Left lobe of liver (tissue), 1 donor: Measurements from ENCODE around the gene CSNK2A3.

- PRO-cap: no peak
These were observed 72.5 kb upstream of the AMPD3 start for GRCh38 chr11:10382501-10383089.

DNA sequence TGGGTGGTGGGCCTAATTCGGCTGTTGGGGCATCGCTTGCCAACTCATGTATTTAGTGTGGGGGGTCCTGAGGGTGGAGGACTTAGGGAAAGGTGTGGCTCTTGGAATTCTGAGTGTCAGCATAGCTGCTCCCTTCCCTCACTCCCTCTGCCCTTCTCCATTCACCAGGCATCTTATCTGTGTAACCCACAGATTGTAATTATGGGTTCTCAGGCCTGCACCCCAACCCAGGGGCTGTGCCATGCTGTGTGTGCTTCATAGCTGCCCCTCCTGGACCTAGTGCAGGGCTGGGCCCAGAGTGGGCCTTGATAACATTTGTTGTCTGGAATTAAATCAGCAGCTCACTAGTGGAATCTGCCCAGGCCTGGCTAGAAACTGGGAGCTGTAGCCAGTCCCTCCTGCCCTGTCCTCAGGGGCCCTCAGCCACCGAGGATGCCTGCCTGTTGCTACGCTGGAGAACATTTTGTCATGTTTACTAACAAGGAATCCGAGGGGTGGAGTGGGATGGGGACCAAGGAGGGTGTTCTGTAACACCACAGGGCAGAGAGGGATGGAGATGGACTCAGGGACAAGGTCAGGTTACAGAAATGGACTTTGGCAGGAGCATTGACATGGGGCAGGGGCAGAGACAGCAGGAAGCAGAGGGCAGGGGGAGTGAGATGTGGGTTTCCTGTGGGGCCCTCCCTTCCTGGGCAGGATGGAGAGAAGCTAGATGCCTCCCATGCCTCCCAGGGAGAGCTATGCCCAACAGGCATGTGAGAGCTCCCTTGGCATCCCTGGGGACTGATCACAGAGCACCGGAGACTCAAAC lies 46.0 kb upstream of the AMPD3 start:
- PRO-cap: no peak

DNA sequence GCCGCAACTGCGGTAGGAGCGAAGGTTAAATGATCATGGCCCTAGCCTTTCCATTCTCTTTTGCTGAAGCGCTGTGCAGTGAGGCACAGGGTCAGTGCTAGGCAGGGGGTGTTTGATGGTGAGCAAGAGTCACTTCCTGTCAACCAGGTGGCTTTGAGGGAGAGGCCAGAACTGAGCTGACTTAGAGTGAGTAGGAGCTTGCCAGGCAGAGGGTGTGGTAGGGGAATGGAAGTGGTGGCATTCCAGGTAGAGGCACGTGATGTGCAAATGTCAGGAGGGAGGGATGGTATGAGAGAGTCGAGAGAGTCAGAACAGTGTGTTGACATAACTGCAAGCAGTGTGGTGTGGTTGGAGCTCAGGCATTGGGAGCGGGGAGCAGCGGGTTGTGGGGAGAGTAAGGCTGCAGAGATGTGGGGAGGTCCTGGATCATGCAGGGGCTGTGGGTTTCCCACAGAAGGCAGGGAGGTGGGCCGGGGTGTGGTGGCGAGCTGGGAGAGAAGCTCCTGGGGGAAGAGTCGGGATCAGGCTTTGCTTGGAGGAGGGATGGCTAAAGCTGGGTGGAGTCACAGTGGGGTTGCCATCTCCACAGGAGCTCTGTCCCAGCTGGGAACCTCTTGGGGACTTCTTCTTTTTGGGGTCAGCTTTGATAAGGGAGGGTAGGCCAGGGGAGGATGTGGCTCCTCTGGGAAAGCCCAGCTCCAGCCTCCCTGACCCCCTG lies 33.3 kb downstream of the AMPD3 start:
- PRO-cap: no peak

- PRO-cap: no peak
These were observed 41.1 kb downstream of the RNF141 start for GRCh38 chr11:10499750-10500416.

DNA sequence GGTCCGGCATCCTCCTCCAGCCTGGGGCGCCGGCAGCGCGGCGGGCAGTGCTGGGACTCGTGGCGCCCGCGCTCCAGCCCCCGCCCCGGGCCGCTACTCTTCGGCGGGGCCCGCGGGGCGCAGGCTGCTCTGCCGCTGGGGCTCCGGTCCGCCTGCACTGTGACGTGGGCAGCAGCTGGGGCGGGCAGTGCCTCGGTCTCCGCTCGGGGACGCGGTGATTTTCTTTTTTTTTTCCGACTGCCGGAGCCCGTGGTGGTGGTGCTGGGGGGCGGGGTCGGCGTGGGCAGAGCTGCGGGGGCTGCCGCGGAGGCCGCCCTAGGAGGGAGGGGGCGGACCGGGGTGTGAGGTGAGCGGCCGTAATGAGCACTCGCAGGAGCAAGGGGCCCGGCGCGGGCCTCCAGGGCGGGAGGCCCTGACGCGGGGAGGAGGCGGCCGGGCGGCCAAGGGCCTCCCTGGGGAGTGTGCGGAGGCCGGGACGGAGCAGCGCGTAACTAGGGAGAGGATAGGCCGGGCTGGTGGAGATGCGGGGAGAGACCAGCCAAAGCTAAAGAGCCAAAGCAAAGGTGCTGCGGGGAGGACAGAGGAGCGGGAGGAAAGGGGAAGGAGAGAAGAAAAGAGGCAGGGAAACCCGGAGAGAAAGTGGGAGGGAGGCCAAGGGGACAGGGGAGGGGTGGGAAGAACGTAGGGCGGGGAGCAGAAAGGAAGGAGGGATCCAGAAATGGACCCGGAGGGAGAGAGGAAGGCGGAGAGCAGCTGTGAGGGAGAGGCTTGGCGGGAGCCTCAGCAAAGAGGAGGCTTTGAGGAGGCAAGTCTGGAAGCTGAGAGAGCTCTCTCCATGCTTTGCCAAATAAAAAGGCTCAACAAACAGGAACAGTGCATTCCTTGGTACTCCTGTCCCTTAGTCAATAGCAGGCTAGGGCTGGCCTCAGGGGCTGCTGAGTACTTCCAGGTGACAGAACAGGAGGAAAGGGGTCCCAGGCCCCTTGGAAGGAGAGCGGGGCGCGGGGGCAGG lies 73.5 kb upstream of the ZBED5 start:
- PRO-cap: bidirectional peak, plus-strand start at position 378 of the sequence, minus-strand start at position 95 of the sequence; bidirectional peak, plus-strand start at position 715 of the sequence, minus-strand start at position 641 of the sequence

DNA sequence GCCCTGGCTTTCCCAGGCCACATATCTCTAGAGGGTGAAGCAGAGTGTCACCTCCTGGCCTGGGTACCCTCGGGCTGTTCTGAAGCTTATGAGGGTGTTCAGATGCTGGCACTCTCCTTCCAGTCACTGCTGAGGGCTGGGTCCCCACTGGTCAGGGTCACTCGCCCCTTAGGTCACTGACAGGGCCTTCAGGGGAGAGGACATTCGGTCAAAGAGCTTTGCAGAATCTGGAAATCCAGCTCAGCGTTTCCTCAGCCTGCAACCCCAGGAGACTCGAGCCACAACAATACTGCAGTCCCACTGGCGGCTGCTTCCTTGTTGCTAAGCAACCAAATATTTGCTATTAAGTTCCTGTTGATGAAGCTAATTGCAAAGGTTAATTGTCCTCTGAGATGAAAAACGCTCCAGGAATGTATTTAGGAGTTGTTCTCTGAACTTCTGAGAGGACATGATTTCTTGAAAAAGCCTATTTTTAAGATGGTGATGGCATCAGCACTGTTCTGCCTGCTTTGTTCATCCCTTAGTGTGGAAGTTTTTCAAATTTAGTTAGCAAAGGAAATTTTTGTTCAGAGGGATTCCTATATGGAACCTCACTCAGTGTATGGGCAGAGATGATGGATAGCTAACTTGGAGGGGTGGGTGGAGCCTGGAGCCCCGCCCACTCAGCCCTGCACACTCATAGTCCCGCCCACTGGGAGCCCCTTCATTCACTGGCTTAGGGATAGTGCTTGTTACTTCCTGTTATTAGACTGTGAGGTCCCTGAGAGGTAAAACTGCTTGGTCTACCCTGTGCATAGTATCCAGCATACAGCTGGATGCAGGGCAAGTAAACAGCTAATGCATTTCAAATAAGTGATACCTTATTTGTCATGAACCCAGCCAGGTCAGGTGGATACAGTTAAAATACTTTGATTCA lies 109.2 kb downstream of the CSNK2A3 start:
- PRO-cap: no peak

DNA sequence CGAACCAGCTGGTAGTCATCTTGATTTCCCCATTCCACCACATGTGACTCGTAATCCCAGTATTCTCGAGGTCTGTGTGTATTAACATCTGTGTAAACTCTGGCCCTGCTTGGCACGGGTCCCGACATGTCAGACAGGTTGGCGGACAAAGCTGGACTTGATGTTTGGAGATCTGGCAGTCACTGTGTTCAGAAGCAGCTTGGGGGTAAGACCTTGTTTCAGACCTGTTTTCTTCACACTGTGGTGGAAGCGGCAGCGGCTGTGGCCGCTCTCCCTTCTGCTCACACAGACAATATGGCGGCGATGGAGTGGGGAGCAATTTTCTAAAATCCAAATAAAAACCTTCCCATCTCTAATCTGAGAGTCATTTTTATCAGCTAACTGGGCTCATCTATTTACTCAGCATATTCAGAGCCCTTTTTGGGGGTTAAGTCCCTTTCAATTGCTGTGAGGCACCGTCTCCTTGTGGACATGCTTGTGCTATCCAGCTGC lies at the start of gene CSNK2A3:
TSS of gene CSNK2A3 (minus strand) at position 259 of the 492 bp plus-strand sequence.
- PRO-cap: no peak

- PRO-cap: no peak
These were observed 31.2 kb downstream of the DKK3 start for GRCh38 chr11:11977095-11977752.

DNA sequence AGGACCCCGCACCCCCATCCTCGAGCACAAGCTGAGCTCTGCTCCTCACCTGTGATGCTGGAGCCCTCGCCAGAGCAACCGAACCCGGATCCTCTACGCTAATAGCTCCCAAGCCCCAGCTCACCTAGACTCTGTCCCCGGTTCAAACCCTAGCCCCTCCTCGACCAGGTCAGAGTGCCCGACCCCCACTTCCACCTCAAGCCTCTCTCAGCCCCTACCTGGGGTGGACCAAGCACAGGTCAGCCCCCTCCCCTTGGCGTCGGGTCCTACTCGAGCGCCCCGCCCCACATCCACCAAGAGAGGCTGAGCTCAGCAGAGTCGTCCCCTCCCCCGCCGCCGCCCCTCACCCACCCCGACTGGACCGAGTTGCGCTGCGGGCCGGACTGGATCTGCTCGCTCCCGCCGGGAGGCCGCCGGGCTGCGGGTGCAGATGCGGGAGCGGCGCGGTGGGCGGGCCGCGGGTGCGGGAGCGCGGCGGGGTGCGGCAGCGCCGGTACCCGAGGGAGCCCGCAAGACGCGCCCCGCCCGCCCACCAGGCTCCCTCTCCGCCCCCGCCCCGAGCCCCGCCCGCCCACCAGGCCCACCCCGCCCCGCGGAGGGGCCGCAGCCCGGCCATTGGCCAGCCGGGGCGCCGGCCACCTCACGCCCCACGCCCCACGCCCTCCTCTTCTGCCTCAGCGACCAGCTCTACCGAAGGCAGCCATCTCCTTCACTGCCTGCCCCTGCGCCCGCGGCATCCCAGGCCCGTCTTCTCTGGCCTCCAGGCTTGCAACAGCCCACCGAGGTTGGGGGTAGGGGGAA lies 595 bp upstream of the DKK3 start:
- PRO-cap: bidirectional peak, plus-strand start at position 677 of the sequence, minus-strand start at position 516 of the sequence

DNA sequence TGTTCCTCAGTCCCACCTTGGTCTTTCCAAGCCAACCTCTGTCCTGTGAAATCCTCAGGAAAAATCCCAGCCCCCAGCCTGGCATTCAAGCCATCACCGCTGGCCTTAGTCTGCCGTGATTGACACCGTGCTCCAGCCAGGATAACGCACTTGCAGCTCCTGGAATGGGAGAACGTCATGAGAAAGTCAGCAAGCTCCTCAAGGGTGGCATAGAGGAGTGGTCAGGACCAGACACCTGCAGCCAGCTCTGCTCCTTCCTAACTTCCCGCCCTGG lies 1.1 kb upstream of the DKK3 start:
- PRO-cap: no peak

- PRO-cap: no peak
These were observed 44.2 kb upstream of the MICAL2 start for GRCh38 chr11:12066161-12066641.

- PRO-cap: no peak
These were observed 16.4 kb downstream of the MICAL2 start for GRCh38 chr11:12126548-12127486.

- PRO-cap: no peak
These were observed 104.9 kb downstream of the MICAL2 start for GRCh38 chr11:12215103-12215858.

DNA sequence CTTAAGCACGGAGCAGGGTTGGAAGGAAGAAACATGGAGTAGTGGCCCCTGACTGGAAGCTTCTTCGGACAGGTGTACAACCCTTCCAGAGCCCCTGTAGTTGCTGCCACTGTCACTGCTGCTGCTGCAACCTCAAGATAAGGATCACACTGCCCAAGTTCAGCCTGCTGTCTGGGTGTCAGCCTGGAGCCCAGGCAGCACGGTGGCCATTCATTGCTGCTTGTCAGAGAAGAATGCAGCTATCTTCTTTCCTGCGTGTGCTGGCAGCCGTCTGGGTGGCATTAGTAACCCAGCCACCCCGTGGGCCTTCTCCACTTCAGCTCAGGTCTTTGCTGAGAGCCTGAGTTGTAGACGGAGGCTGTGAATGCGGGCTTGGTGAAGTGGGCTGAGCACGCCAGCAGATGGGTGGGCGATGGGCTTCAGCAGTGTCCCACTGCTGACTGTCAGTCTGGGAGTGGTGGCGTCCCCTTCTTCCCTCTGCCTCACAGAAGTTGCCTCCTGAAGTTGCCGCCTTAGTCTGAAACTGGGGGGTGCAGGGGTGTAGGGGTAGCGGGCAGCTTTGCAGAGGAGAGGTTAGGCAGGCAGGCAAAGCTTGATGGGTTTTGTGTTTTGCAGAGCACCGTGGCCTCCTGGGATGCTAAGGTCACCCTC lies 106.8 kb downstream of the MICAL2 start:
- PRO-cap: no peak

DNA sequence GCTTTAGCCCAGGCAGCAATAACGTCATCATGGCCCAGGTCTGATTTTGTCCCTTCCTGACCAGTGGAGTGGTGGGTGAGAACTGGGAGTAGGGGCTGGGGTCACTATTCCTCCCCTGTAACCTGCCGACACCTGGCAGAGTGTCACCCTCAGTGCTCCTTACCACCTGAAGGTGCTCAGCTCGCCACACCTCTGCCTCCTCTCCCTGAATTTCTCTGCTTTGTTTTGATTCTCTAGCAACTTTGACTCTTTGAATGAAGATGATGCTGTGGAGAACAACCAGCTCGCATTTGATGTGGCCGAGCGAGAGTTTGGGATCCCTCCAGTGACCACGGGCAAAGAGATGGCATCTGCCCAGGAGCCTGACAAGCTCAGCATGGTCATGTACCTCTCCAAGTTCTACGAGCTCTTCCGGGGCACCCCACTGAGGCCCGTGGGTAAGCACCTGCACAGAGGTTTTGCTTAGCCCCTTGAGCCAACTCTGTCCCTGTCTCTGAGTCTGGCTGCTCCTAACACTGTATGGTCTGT lies 115.6 kb downstream of the MICAL2 start:
- PRO-cap: no peak

DNA sequence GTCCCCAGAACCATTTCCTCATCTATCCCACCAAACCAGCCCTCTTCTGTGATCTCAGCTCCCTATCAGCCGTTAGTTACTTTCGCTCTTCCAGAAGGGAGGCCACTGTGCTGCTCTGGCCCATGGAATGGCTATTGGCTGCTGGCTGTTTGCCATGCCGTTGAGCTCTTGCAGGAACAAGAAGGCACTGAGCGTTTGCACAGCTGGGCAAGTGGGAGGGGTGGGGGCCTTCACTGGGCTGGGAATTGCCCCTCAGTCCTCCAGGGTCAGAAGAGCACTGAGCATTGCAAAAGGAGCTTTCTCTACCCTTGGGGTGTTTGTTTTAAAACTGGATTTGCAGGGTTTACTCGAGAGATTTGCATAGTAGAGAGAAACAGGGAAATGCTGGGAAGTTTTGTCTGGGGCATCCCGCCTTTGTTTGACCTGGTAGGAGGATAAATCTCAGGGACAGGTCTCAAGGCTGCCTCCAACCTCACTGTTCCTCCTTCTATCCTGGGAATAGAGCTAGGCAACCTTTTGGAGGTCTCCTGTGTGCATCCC lies 129.0 kb upstream of the PARVA start:
- PRO-cap: no peak

DNA sequence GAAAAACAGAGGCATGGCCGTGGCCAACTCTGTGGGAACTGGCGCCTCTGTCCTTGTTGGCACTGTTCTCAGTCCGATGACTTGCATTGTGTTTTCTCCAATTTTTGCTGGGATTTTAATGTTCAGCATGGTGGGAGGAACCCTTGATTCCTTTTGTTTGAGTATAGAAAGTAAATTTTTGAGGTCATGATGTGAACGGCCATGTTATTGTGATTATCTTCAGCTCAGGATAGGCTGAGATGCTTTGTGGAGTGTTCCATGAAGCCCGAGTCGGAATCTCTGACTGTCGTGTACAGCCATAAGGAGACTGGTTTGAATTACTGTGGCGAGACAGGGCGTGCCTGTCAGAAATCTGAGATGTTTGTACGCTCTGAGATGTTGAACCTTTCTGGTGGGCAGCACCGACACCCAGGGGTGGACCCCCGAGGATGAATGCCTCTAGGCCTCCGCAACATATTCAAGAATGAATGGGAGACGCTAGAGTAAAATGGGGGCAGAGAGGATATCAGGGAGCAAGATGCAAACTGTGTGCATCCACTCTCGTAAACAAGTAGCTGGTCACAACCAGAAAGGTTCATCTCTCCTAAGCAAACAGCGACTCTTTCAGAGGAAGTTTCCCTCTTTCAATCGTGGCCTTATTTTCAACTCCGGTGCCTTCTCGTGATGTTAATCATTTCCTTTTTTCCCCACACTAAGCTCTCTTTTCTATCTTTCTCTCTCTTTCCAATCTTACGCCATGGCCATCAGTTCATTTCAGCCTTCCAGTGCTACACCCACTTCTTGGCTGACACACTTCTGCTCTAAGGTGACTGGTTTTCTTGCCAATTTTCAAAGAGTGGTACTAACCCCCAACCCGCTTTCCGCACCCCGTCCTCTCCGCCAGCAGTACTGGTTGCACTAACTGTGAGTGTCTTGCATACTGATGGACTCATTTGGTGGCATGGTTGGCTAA lies 115.4 kb upstream of the PARVA start:
- PRO-cap: no peak

DNA sequence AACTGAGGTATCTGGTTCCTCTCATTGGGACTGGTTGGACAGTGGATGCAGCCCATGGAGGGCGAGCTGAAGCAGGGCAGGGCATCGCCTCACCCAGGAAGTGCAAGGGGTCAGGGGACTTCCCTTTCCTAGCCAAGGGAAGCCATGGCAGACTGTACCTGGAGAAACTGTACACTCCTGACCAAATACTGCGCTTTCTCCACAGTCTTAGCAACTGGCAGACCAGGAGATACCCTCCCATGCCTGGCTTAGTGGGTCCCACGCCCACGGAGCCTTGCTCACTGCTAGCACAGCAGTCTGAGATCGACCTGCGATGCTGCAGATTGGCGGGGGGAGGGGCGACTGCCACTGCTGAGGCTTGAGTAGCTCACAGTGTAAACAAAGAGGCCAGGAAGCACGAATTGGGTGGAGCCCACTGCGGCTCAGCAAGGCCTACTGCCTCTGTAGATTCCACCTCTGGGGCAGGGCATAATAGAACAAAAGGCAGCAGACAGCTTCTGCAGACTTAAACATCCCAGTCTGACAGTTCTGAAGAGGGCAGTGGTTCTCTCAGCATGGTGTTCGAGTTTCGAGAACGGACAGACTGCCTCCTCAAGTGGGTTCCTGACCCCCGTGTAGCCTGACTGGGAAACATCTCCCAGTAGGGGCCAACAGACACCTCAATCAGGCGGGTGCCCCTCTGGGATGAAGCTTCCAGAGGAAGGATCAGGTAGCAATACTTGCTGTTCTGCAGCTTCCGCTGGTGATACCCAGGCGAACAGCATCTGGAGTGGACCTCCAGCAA lies 11.1 kb upstream of the PARVA start:
- PRO-cap: no peak

DNA sequence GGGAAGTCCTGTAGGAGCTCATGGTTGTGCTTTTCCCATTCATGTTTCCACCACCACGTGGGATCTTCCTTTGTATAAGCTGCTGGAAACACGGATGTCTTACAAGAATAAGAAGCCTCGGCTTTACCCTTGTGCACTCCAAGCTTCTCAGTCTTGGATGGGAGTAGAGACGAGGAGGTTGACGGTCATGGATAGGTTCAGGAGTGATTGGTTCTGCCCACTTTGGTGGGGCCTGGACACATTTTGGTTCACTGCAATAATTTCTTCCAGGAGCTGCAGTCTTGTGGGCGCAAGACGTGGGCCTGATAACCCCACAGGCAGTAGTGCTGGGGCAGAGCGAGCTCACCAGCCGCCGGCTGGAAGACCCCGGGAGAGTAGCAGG lies 508 bp upstream of the PARVA start:
- PRO-cap: no peak

DNA sequence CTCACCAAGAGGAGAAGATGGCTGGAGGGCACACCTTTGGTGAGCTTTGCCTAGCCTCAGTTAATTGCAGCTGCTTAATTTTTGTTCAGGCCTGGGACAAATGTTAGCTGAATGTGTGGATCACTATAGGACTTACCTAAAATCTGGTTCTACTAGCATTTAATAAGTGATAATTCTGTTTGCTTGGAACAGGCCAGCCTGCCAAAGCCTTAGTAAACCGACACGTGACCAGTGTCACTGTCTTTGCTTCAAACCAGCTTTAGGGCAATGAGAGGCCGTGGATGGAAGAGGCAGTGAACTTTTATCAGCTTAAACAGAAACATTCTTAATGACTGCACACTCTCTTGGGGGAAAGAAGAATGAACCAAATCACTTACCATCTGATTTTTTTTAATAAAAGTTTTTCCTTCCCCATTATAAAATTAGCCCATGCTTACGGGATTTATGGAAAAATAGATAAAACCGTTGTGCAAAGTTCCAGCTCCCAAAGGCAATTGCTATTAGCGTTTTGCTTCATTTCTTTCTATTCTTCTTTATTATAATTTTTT lies 10.9 kb downstream of the PARVA start:
- PRO-cap: no peak